Cardiac atrium fibroblast (primary cell): ENCODE data around the genes LPAR2, ZNF626, ZNF431, ZNF493 and ZNF98.

GRCh38 chr19:19460752-19461725, 54.3 kb downstream of the TSSK6 start:
- RAMPAGE, long total RNA = no peak

- RAMPAGE, long total RNA = no peak
These were observed 53.2 kb downstream of the TSSK6 start for GRCh38 chr19:19461785-19462875.

DNA sequence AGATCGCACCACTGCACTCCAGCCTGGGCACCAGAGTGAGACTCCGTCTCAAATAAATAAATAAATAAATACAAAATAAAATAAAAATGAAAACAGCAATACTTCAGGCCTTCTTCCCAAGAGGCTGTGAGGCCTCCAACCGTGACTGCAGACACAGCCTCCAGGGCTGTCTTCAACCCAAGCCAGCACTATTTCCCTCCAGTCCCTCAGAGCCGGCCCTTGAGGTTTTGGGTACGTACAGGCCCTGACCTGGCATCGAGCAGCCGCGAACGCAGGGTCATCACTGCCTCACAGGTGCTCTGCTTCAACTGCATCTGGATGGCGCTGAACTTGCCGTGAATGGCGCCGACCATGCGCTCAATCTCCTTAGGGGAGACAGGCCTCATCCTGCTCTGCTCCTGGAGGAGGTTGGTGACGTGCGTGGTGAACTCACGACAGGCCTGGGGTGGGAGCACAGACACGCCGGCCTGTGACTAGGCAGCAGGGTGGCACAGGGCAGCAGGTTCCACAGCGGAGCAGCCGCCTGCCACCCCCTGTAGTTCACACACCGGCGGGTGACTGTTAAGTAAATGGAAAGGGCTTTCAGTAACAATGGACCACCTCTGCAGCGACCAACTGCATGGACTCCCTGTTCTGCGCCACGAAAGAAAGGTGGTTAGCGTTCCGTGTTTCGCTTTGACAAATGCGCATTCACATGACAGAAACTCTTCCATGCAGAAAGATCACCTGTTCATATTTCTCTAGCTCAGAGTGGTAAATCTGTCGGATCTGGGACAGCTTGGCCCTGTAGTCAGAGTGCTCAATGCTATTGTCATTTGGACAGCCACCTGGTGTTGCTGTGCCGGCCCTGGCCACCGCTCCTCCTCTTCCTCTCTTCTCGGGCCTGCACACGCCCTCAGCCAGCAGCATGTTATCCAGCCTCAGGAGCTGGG, 32.1 kb downstream of the CILP2 start:
- RAMPAGE, long total RNA = no peak

GRCh38 chr19:19628041-19628799, at the start of gene LPAR2:
Gene LPAR2 (minus strand): TSS chr19:19628220.
- RAMPAGE, long total RNA = no peak

- RAMPAGE, long total RNA = no peak
These were observed 29.7 kb upstream of the ZNF14 start for GRCh38 chr19:19762522-19763062.

- RAMPAGE, long total RNA = no peak
These were observed 93.7 kb downstream of the ZNF486 start for GRCh38 chr19:20260706-20261042.

DNA sequence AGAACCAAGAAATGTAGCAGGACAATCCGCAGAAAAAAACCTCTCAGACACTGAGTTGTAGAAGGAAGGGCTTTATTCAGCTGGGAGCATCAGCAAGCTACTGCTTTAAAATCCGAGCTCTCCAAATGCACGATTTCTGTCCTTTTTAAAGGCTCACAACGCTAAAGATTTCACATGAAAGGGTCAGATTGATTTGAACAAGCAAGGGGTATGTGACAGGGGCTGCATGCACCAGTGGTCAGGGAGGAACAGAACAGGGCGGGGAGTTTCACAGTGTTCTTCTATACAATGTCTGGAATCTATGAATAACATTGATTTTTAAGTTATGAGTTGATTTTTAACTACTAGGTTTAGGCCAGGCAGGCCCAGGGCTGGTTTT, 133.5 kb downstream of the ZNF737 start:
- RAMPAGE, long total RNA = no peak

GRCh38 chr19:20565869-20566135, 221 bp upstream of the ZNF737 start:
- RAMPAGE, long total RNA = no peak

- RAMPAGE, long total RNA = no peak
These were observed at the start of gene ZNF626 for GRCh38 chr19:20660931-20661957. Gene ZNF626 (minus strand): TSS chr19:20661571.

DNA sequence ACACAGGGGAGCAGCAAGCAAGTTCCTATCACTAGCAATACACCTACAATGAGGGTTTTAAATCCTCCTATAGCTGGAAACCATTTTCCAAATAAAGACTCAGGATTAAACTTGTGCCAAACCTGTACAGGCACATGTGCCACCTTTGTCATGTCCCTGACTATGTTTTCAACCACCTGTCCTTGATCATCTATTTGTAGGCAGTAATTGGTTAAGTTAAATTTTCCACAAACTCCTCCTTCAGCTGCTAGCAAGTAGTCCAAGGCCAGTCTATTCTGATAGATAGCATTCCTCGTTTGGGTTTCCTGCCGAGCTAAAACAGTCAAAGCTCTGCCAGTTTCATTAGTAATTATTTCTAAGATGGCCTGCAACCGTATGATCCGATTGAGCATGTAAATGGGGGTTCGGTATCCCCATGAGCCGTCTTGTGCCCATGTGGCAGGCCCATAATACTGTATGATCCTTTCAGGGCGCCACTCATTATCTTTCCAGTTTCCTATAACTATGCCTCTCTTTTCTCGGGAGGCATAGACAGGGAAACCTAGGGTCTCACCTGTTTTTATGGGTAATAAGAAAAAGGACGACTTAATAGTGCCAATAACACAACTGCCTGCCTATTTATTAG, 28.5 kb upstream of the ZNF66 start:
- RAMPAGE, long total RNA = no peak

DNA sequence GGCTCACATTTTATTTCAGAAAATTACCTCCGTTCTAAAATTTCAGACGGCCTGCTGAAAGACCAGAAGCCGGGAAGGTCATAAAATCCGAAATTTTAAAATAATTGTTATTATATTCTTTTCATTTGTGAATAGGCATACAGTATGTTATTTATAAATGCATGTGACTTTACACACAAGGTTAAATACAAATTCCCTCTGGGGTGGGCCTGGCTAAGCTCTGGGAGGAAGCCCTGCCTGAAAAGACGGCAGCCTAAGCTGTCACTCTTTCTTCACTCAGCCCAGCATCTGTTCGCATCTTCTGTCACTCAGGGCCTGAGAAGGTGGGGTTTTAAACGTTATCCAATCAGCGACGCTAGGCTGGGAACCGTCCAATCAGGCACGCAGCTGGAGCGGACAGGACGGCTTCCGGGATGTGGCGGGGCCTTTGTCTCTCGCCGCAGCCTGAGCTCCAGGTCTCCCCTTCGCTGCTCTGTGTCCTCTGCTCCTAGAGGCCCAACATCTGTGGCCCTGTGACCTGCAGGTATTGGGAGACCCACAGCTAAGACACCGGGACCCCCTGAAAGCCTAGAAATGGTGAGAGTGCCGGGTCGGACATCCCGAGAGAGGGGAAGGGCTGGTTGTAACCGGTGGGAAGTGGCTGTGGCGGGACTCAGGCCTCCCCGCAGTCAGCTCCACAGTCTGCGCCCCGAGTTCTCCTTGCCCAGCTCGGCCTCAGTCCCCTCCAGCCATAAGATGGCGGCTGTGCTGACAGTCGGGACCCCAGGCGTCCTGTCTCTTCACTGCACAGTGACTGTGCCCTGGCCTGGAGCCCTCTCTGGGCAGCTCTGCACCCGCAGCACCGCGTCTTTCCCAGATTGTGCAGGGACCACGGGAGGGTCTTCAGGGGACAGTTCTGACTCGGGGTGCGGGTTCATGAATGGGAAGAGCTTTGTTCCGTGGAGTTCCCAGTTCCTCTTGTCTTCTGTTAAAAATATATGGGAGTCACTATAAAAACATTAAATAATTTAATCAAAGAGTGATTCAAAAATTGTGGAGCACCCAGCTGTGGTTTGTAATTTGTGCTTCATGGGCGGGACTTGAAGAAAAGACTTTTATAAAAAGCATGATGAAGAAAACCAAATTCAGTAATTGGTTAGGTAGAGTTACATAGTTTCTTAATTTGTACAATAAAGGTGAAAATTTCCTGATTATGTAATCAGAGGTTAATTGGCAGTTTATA, at the start of gene ZNF431:
Gene ZNF431 (plus strand): TSS at position 430 of the 1,222 bp plus-strand sequence.
- RAMPAGE, long total RNA = no peak

- RAMPAGE, long total RNA = no peak
These were observed 14.6 kb downstream of the ZNF708 start for GRCh38 chr19:21314413-21315257.

DNA sequence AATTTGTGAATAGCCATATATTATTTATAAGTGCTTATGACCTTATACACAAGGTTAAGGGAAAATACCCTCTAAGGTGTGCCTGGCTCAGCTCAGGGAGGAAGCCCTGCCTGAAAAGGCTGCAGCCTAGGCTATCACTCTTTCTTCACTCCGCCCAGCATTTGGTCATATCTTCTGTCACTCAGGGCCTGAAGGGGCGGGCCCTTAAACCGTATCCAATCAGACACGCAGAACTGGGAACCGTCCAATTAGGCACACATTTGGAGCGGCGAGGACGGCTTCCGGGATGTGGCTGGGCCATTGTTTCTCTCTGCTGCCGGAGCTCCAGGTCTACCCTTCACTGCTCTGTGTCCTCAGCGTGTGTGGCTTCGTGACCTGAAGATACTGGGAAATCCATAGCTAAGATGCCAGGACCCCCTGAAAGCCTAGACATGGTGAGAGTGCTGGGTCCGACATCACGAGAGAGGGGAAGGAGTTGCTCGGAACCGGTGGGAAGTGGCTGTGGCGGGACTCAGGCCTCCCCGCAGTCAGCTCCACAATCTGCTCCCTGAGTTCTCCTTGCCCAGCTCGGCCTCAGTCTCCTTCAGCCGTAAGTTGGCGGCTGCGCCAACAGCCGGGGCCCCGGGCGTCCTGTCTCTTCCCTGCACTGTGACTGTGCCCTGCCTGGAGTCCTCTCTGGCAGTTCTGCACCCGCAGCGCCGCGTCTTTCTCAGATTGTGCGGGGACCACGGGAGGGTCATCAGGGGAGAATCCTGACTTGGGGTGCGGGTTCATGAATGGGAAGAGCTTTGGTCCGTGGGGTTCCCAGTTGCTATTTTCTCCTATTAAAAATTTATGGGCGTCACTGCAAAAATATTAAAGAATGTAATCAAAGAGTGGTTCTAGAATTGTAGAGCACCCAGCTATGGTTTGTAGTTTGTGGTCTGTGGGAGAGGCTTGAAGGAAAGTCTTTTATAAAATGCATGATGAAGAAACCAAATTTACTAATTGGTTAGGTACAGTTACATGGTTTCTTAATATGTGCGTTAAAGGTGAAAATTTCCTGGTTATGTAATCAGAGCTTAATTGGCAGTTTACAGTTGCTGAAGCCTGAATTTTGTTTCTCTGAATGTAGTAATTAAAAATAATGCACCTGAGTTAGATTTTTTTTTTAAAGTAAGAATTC, at the start of gene ZNF493:
Gene ZNF493 (plus strand): TSS at position 300 of the 1,165 bp plus-strand sequence.
- RAMPAGE, long total RNA = no peak

- RAMPAGE, long total RNA = no peak
These were observed 43.4 kb downstream of the ZNF493 start for GRCh38 chr19:21440191-21440857.

DNA sequence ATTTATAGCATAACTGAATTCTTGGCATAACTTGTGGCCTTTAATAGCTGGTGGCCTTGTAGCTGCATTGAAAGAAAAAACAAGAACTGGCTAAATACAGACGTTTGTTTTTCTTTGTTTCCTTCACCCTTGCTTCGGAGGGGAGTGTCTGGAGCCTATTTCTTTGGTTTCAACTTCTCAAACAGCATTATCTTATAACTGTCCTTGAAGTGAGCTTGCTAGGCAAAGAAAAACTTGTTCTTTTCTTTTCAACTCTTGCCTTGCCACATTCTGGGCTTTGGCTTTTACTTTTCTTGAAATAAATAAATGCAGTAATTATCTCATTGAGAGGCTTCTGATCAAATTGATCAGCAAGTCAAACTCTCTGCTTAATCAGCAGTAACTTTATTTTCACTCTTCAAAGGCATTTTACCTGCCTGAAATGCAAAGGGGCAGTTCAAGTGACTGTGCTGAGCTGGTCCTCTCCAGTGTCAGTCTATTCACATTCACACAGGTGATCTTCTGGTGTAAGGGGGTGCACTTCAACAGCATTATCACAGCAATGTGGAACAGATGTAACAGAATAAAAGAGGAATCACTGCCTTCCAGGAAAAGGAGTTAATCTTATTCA, 44.0 kb downstream of the ZNF493 start:
- RAMPAGE, long total RNA = no peak

DNA sequence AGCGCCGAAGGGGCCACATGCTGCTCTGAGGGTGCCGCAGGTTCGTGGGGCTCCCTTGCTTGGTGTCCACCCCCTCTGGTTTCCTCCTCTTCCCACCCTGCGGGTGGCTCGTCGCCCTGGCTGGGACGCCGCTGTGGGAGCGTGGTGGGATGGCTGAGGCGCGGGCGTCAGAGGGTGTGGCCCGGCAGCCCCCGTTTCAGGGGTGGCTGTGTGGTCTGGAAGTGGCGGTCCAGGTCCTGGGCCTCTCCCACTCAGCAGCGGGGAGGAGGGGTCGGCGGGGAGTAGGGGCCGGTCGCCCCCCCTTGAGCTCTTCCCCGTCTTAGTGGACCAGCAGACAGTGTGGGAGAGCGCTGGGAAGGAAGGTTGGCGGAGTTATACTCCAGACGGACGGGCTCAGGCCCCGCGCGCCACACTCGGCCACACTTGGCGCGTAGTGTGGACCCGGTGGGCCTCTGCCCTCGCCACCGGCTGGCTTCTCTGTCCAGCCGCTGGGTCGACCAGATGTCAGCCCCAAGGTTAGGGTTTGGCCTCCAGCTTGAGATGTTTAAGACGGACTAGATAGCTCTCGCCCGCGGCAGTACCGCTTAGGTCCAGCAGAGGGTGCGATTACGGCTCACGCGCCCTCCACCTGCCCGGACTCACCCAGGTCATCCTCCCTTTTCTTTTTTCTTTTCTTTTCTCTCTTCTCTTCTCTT, 21.8 kb upstream of the ZNF429 start:
- RAMPAGE, long total RNA = no peak

GRCh38 chr19:21600743-21601176, 95.4 kb downstream of the ZNF429 start:
- RAMPAGE, long total RNA = no peak

DNA sequence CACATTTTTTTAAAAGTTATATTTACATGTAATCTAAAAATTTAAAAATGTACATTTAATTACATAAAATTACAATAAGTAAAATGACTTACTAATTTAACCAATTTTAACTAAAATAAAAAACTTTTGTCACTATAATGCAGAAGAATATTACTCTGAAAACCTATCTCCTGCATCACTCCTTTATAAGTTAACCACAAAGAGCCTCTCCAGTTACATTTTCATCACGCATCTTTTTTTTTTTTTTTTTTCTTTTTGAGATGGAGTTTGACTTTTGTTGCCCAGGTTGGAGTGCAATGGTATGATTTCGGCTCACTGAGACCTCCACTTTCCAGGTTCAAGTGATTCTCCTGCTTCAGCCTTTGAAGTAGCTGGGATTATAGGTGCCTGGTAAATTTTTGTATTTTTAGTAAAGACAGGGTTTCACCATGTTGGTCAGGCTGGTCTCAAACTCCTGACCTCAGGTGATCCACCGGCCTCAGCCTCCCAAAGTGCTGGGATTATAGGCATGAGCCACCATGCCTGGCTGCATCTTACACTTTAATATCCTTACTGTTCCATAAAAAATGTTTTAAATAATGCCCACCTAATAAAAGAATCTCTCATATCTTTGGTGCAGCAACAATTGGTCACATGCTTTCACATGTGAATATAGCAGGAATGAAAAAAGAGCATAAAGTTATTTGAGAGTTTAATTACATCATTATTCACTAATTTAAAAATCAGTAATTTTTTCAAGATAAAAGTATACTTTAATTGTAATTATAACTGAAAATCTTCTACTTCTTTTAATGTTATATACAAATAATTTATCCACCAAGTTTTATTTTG, 29.8 kb downstream of the ZNF43 start:
- RAMPAGE, long total RNA = no peak

DNA sequence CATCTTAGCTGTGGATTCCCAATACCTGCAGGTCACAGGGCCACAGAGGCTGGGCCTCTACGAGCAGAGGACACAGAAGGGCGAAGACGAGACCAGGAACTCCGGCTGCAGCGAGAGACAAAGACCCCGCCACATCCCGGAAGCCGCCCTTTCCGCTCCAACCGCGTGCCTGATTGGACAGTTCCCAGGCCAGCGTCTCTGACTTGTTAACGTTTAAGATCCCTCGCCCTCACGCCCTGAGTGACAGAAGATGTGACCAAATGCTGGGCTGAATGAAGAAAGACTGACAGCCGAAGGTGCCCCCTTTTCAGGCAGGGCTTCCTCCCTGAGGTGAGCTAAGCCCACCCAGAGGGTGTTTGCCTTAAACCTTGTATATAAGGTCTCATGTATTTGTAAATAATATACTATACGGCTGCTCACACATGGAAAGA, at the start of gene ZNF98:
Gene ZNF98 (minus strand): TSS at position 125 of the 431 bp plus-strand sequence.
- RAMPAGE, long total RNA = no peak

DNA sequence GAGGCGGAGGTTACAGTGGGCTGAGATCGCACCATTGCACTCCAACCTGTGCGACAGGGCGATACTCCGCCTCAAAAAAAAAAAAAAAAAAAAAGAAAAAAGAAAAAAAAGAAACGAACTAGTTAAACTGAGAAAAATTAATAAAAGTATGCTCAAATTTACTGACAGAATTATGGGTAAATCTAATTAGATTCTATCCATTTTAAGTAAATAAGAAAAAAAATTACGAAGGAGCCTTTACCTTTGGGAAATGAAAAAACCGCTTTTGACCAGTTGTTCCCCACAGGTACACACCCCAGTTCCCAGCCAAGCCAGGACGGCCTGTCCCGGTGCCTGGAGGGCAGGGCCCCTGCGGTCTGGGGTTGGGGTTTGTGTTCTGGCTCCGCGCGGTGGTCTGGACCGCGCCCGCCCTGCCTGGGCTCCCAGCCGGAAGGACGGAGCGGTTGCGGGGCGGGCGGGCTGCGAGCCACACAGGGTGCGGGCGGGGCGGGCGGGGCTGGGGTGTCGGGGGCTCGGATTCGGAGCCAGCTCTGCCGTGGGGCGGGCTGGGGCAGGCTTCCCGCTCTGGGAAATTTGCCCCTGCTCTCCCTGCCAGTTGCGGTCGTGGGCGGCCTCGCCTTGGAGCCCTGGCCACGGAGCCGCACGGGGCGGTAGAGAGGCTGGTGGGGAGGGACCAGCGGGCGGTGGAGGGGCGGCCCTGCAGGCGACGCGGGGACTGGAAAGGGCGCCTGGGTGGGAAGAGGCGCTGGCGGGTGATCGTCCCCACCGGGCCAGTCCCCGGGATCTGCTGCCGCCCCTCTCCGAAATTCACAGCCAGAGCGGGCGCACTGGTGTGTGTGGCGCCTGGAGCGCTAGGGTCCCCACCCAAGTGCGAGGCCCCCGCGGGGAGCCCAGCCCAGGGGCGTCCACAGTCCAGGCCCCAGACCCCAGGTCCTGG, 11.2 kb upstream of the ZNF492 start:
- RAMPAGE, long total RNA = no peak